Hematopoietic multipotent progenitor cell (in vitro differentiated cells): ENCODE measurements around a stretch of chr14.

- CAGE, long polyA plus RNA: no peak
Measured at GRCh38 chr14:104577022-104577400, 2.6 kb upstream of the C14orf180 start.

GRCh38 chr14:104656303-104656716 is 33.1 kb upstream of the INF2 start:
- CAGE, long polyA plus RNA: no peak

GRCh38 chr14:104679923-104680790 is 9.3 kb upstream of the INF2 start:
- CAGE, long polyA plus RNA: no peak

GRCh38 chr14:104690253-104691021 is 1.0 kb downstream of the INF2 start:
- CAGE, long polyA plus RNA: no peak

DNA sequence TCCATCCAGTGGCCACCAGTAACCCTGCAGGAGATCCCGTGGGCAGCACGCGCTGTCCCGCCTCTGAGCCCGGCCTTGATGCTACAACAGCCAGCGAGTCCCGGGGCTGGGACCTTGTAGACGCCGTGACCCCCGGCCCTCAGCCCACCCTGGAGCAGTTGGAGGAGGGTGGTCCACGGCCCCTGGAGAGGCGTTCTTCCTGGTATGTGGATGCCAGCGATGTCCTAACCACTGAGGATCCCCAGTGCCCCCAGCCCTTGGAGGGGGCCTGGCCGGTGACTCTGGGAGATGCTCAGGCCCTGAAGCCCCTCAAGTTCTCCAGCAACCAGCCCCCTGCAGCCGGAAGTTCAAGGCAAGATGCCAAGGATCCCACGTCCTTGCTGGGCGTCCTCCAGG is 9.8 kb upstream of the ADSS1 start:
- CAGE, long polyA plus RNA: no peak

- CAGE, long polyA plus RNA: no peak
Measured at GRCh38 chr14:104751999-104752410, 942 bp upstream of the SIVA1 start.

GRCh38 chr14:104771787-104772444 is 19.0 kb downstream of the SIVA1 start:
- CAGE, long polyA plus RNA: no peak

DNA sequence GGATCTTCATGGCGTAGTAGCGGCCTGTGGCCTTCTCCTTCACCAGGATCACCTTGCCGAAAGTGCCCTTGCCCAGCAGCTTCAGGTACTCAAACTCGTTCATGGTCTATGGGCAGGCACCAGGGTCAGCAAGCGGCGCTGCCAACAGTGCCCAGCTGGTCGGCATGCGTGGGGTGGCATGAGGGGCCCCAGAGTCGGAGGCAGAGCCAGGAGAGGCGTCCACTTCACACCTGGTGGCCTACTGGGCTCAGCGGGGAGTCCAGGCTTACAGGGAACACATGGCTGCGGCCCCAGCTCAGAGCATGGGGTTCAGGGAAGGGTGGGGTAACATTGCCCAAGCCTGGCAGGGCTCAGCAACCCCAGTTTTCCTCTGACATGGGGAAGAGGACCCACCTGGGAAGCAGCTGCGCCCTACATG is 20.4 kb downstream of the AKT1 start:
- CAGE, long polyA plus RNA: no peak

DNA sequence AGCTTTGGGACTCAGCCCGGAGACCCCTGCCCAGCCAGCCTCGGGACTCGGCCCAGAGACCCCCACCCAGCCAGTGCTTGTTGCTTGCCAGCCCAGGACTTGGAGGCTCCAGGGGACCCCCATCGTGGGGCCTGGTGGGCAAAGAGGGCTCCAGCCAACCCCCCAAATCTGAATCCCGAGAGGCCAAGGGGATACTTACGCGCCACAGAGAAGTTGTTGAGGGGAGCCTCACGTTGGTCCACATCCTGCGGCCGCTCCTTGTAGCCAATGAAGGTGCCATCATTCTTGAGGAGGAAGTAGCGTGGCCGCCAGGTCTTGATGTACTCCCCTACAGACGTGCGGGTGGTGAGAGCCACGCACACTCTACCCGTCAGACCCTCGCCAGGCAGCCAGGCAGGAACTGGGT is 15.7 kb downstream of the AKT1 start:
- CAGE, long polyA plus RNA: no peak

DNA sequence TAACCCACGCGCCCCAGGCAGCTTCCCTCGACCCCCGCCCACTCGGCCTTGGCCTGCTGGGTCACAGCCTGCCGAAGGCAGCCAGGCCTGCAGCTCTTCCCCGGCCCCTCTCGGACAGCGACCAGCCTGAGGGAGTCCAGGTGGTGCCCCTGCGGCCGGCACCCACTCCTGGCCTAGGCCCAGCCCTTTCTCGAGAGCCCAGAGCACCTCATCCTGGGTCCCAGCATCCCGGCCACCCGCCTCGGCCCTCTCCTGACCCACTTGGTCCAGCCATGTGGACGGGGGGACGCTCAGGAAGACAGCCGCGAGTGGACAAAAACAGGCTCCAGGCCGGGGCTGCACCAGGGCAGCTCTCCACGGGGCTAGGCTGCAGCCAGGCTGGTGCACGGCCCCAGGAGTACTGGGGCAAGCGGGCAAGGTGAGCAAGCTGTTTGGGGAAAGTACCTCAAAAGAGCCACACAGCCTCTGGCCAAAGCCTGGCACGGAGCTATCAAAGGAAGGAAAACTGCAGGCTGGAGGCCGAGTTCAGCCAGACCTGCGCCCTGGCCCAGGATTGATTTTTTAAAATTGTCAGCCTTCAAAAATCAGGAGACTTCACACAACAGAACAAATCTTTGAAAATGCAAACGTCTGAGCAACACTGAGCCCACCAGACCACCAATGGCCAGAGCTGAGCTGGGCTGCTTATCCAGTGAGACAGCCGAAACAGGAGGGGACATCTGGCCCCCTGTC is 6.4 kb downstream of the AKT1 start:
- CAGE, long polyA plus RNA: no peak

DNA sequence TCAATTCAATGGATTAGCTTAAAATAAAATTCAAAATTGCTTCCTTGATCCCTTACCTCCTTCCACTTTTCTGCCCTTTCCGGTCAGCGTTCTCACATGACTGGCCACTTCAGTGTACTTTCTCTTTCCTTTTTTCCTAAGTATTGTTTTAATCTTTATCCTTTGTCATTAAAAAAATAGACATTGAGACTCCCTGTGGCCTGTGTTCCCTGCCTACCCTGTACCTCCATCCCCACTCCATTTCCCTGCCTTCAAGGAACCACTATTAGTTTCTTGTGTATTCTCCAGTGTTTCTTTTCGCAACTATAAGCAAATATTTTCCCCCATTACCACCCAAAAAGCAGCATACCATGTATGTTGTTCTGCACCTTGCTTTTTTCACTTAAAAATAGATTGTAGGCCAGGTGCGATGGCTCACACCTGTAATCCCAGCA is 13.4 kb downstream of the ZBTB42 start:
- CAGE, long polyA plus RNA: no peak

DNA sequence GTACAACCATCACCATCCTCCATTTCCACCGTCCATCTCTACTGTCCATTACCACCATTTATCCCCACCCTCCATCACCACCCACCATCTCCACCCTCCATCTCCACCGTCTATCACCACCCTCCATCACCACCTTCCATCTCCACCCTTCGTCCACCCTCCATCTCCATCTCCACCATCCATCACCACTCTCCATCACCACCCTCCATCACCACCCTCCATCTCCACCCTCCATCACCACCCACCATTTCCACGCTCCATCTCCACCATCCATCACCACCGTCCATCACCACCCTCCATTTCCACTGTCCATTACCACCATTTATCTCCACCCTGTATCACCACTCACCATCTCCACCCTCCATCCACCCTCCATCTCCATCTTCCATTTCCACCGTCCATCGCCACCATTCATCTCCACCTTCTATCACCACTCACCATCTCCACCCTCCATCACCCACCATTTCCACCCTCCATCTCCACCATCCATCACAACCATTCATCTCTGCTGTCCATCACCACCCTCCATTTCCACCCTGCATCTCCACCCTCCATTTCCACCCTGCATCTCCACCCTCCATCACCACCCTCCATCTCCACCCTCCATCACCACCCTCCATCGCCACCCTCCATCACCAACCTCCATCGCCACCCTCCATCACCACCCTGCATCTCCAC is 6.2 kb upstream of the CEP170B start:
- CAGE, long polyA plus RNA: no peak

DNA sequence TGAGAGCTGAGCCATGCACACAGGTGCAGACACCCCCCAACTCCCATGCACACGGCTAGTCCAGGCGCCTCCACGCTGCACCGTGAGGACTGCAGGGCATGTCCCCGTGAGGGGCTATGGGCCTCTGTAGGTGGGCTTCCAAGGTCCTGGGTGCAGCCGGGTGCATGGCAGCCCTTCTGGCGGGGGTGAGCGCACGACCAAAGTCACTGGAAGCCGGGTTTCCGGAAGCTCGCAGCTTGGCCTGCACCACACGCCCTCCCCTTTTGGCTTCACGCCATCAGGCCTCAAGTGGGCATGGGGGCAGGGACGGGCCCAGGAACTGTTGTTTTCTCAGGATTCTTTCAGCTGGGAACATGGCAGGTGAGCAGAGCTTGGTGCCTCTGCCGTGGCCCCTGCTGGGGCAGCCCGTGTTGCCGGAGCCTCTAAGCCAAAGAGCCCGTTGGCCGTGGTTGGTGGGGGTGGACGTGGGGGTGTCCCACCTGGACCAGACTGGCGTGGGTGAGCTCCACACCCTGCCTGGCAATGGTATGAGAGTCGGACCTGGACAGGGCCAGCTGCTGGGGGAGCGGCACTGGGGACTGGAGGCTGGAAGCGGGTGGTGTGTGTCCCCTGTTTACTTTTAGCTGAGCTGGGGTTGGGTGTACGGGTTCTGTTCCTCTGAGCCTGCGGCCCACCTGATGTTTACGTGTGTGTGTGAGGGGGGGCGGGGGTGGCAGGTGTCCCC is 28.9 kb upstream of the PLD4 start:
- CAGE, long polyA plus RNA: no peak

DNA sequence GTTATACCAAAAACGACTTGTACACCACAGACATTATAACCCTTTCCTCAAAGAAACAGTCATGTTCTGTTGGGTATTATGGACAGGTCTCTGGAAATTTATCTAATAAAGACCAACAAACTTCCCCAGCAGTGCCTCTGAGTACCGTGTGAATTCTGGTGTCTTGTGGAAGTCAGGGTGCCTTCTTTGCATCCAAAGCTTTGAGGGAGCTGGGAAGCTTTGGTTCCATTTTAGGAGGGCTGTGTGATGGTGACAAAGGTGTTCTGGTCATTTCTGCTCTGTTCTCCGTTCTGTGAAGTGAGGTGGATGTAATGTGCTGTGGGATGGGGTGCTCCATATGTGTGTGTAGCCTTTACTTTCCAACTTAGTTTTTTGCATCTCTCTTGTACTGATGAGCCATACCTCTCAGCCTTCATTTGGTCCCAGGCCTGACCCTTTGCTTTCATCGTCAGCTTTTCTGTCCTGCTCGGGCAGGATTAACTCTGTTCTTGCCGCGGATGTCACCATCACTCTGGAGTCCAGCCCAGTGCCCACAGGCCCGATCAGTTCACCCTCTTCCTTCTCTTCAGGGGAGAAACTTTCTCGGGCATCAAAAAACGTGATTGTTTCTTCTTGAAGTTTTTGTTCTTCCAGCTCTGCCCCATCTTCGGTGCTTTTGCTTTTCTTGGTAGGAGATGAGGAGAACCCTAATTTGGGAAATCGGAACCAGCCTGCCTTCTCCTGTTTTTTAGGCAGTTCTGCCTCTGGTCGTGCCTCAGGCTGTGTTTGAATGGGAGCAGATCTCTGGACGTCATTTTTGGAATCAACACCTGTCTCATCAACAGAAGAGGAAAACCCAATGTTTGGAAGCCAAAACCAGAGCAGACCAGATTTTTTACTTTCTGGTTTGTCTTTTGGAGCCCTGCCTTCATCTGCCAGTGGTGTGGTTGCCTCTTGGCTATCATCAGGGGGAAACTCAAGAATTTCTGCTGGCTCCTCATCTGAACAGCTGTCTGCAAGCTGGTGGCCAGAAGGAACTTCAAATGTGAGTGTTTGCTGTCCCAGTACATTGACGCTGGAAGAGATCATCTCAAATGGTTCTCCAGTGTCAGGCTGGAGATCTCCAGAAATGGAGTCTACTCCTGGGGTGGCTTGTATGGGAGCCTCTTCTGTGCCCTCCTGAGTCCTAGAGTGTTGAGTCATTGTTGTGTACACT is 13.4 kb downstream of the PLD4 start:
- CAGE, long polyA plus RNA: no peak

- CAGE, long polyA plus RNA: no peak
Measured at GRCh38 chr14:104957200-104957879, 20.8 kb downstream of the AHNAK2 start.

GRCh38 chr14:105025895-105026533 is 5.1 kb upstream of the CDCA4 start:
- CAGE, long polyA plus RNA: no peak

DNA sequence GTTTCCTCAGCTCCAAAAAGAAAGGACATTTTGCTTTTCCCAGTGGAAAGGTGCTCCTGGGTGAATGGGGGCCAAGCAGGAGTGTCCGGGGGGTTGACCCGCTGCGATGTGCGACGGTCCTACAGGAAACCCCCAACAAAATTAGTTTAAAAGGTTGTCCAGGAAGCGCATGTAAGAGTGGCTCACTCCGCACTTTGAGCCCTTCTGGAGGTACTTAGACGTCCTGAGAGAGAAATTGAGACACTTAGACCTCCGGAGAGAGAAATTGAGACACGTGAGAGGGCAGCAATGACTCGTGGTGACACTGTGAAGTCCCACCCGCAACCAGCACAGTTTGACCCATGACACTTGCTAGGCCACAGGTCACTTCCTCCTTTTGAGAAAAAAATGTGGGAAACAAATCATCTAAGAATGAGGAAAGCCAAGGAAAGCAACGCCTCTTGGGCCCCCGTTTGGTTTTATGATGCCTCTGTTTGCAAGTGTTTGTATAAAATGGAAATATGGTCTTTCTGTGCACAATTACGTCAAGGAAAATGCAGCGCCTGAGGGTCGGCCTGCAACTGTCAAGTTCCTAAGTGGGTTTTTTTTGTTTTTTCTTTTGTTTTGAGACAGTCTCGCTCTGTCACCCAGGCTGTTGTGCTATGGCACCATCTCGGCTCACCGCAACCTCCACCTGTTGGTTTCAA is 13.5 kb upstream of the CDCA4 start:
- CAGE, long polyA plus RNA: no peak

DNA sequence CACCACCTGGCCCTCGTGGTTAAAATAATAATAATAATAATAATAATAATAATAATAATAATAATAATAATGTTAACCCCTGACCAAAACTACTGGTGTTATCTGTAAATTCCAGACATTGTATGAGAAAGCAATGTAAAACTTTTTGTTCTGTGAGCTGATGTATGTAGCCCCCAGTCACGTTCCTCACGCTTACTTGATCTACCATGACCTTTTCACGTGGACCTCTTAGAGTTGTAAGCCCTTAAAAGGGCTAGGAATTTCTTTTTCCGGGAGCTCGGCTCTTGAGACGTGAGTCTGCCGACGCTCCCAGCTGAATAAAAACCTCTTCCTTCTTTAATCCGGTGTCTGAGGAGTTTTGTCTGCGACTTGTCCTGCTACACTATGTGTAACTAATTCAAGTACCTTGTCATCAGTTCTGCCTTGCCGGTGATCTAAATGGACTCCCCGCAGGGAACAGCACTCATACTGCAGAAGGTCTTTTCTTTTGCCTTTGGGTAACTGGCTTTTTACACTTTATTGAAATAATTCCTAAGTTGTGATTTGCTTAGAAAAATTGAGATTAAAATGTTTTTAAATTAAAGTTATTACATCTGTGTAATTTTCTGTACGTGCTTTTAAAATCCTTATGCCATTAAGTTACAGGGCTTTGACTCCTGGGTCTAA is 17.8 kb upstream of the CDCA4 start:
- CAGE, long polyA plus RNA: no peak

- CAGE, long polyA plus RNA: no peak
Measured at GRCh38 chr14:105059565-105060131, 5.6 kb downstream of the GPR132 start.

GRCh38 chr14:105060439-105061016 is 4.7 kb downstream of the GPR132 start:
- CAGE, long polyA plus RNA: no peak